SEM (cell line): ENCODE data around the genes CYSLTR2, CDADC1 and SETDB2.

GRCh38 chr13:48359927-48360484, 52.9 kb downstream of the LPAR6 start:
- PRO-cap: no peak

GRCh38 chr13:48411816-48412266, 1.1 kb downstream of the LPAR6 start:
- PRO-cap: bidirectional peak, plus-strand start at chr13:48411993, minus-strand start at chr13:48411951

- PRO-cap: no peak
Observed at GRCh38 chr13:48426605-48426960, 13.7 kb upstream of the LPAR6 start.

- PRO-cap: no peak
Observed at GRCh38 chr13:48596036-48596491, 57.7 kb upstream of the CYSLTR2 start.

- PRO-cap: no peak
Observed at GRCh38 chr13:48625912-48626404, 27.8 kb upstream of the CYSLTR2 start.

GRCh38 chr13:48653402-48654117, at the start of gene CYSLTR2:
TSS of gene CYSLTR2 (plus strand) at chr13:48653929.
- PRO-cap: bidirectional peak, plus-strand start at chr13:48653948, minus-strand start at chr13:48653831

GRCh38 chr13:48954078-48954524, 21.6 kb upstream of the FNDC3A start:
- PRO-cap: no peak

DNA sequence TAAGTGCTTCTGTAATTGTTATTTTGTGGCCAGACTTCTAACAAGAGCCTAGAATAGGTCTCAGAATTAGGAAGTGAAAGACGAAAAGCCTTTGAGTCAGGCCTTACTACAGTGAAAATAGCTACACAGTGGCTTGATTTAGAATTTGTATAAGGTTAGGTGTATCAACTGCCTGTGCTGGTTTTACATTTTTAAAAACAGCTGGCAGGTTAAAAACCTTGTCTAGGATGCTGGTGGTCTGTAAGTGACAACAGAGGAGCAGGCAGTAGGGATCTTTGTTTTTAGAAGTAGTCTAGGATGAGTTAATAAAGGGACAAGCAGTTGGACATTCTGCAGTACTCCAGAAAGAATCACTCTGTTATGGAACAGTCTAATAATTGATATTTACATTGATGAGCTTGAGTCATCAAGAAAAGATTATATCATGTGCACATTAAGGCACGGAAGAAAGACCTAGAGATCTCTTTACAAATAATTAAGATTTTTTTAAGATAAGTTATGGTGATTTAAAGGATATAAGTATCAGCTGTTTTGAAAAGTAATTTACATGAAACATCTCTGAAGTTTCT, 4.5 kb downstream of the FNDC3A start:
- PRO-cap: no peak

DNA sequence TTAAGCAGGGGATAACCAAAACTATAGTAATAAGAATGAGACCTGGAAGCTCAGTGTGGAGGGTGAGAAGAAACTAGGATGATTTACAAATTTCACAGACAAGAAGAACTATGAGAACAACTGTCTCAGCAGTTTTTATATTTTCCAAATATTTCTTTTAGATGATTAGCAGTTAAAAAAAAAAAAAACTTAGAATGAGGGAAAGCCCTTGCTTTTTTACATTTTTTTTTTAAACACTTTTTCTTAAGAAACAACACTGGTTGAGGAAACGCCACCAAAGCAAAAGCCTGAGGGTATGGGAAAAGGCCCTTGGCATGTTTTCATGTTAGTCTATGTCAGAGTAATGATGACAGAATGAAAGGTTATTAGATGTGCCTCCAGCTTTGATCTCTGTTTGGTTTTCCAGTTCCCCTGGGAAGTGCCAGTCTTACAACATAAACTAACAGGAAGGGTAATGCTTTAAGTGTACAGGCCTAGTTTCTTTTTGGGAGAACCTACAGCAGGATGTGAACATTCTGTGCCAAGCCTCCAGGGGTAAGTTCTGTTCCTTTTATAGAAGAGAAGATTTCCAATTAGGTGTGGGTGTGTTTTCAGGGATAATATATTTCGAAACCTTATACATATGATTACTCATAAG, 121.5 kb downstream of the FNDC3A start:
- PRO-cap: no peak

GRCh38 chr13:49247206-49248379, at the start of gene CDADC1:
TSS of gene CDADC1 (plus strand) at chr13:49247925.
- PRO-cap: bidirectional peak, plus-strand start at chr13:49247941, minus-strand start at chr13:49247864; unidirectional peak, minus-strand start at chr13:49248205; unidirectional peak, minus-strand start at chr13:49248255

GRCh38 chr13:49399749-49400355, 44.0 kb downstream of the CAB39L start:
- PRO-cap: no peak

GRCh38 chr13:49443867-49444581, at the start of gene SETDB2:
TSS of gene SETDB2 (plus strand) at chr13:49444274.
- PRO-cap: bidirectional peak, plus-strand start at chr13:49444373, minus-strand start at chr13:49443925; unidirectional peak, plus-strand start at chr13:49444541

DNA sequence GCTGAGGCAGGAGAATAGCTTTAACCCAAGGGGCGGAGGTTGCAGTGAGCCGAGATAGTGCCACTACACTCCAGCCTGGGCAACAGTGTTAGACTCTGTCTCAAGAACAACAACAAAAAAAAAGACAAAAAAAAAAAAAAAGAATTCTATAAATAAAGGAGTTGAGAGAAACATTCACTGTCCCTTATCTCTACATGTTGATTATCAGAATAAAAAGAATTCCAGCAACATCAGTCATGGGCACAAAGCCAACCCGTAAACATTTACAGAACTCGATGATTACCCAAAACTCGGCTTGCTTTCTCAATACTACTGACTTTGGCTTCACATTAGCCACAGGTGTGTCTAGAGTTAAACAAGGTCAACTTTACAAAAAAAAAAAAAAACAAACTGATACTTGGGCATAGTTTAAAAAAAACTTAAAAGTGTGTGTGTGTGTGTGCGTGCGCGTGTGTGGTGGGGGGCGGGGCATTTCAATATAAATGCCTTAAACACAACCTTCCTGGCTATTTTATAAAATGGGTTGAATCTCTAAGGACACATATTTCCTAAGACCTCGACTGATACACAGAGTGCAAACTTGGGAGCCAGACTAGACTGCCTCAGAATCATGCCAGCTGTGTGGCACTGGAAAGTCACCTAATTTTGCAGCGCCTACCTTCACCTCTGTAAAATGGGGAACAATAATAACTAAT, 1.1 kb downstream of the EBPL start:
- PRO-cap: no peak

DNA sequence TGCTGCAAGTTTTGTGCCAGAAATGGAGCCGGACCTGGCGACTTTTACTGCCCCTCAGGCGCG, 204 bp upstream of the KPNA3 start:
- PRO-cap: no peak

DNA sequence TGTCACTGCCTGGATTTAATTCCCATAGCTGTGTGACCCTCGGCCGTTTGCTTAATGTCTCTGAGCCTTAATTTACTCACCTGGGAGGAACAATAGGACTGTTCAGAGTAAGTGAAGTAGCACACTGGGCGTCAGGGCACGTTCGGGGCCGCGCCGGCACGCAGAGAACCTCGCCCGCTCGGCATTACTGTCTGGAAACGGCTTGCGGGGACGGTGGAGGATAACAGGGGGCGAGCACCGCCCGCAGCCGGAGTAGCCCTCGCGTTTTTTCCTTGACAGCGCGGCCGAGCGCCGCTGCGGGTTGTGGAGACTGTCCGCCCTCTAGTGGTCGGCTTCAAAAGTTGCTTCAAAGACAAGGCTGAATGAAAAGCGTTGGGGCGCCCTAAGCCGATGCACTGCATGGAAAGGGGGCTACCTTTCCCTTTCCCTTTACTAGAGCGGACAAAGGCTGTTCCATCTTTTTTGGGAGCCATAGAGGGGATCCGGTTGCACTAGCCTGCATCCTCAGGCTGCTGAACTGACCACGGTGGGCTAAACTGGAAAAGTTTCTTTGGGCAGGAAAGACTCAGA, 55.4 kb upstream of the KPNA3 start:
- PRO-cap: no peak

DNA sequence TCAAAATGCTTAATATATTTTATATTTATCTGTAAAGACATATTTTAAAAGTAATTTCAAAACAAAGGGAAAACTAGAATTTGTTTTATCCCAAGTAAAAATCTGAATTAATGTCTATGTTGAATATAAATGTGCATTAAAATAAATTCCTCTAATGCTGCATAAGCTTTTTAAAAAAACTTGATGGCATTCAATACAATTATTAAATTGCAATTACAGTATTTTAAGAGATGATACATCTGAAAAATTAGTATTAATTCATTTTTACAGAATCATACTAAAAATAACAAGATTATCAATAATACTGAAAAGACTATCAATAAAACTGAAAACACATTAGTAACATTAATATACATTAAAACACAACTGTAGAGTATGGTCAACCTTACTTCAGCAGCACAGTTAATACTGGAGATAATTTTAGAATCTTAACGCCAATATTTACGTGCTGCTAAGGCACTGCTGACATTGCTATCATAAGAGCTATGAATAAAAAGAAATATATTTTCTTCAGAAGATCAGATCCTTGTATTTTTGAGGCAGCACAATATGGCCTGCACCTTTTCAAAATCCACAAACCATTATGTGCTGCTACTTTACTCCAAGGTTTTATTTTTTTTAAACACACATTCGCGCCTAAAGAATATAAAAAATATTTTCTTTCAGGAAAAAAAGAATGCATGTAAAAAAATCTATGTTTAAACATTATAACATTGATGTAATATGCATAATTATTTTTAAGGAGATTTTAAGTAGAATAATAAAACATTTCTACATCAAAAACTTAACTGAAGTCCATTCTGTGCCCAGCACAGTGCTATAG, 33.6 kb downstream of the KCNRG start:
- PRO-cap: no peak

- PRO-cap: no peak
Observed at GRCh38 chr13:50126604-50126868, 111.3 kb downstream of the KCNRG start.

DNA sequence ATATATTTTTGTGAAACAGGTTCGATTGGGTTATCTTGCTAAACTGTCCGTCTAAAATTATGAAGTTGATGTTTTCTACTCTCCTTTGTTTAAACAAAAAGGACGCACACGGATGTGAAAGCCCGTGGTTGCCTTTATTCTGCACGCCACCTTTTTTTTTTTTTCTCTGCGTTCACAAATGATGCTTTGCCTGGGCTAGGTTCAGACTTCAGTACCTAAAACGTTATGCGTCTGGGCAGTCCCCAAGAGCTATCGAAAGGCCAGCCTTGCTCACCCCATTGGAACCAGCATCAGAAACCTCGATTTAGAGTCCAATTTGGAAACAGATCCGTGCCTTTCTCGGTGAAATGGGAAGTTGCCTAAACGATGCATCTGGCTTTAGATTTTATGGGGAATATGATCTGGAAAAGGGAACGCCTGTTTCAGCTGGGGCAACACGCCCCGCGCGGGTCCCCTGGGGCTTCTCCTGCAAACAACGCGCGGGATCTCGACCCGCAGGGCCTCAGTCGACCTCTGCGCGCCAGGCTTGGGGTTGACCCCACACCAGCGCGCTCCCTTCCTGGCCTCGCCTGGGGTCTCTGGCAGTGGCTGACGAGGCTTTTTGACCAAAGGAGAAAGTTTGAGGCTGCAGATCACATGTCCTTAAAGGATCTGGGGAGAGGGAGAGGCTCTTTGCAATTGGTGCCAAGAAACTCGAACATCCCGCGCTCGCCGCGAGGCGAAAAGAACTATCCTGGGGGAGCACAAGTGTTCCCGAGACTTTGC, 114.1 kb downstream of the KCNRG start:
- PRO-cap: no peak

DNA sequence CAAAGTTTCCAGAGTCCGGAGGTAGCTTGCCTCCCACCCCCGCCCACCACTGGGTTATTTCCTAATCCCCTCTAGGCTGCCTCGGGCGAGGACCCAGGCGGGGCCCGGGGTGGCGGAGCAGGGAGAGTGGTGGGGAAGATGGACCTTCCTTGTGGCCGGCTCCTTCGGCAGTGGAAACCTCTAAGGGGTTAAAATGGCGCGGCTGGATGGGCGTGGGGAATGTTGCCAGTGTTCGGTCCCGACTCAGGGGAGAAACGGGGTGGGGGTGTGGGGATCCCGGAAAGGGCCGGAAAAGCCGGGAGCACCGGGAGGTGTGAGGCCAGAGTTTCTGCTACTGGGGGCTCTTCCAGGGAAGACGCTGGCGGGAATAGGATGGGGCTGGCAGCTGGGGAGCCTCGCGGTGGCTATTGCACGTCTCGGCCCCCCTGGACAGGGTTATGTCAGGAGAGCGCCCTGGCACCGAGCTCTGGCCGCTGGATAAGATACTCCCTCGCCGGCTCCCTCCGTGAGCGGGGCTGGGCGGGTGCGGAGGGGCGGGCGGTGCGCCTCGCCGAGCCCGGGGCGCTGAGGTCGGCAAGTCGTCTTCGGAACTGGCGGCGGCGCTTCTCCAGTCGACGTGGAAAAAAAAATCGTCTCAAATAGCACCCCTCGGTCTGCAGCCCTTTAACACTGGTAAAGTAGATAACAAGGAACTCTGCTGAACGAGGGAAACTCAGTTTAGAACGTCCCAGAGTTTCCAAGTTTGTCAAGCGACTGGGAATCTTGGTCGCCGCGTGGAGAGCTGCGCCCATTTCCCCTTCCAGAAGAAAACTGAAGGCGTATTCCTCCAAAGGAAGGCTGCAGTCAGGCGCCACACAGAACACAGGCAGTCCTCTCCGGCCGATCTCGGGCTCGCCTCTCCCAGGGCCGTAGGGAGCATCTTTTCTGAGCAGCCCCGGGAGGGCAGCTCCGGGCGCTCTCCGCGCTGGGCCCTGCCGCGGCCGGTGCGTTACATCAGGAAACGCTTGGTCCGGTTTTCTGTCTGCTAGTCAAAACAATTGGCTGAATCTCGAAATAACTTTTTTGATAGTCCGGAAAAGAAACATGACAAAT, 115.0 kb downstream of the KCNRG start:
- PRO-cap: no peak

DNA sequence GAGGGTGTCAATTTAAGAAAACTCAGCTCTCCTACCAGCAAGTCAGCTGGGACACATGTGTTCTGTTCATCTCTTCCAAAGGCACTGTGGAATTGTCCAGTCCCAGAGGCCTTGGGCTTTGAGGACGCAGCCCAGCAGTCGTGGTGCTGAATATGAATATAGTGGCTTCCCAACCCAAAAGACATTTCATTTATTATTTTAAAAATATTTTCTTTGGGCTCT, 405.8 kb downstream of the KCNRG start:
- PRO-cap: no peak